Camera-type eye (tissue), 1 donor: ENCODE measurements around a stretch of chrX.

DNA sequence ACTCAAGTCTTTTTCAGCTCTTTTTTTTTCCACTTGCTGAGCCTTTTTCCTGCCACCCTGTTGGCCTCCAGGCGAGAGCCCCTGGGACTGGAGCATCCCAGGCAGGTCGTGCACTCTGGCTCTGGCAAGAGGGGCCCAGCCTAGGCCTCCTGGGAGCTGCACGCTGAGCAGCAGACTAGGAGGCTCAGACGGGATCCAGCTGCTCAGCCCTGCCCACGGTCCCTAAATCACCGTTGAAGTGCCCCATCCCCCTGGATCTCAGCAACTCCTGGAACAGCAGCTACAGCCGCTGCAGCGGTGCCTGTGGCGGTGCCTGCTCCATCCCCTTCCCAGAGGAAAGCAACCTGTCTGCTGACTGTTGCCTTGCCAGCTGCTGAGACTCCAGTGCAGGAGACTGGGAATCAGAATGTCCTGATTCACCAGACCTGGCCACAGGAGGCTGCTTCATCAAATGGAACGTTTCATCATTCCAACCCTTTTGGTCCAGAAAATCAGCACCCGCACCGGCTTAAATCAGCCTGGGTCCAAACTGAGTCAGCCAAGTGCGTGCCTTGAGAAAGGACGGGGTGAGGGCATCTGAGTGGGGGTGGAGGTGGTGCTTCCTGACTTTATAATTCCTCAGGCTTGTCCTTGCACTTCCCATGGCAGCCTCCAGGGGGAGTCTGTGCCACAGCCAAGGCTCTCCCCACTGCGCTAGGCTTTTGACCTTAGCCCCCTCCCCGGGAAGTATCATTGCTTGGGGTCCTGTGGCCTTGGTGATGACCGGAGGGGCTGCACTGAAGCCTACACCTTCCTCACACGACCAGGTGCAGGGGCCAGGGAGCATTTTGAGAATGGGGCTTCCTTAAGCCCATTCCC lies 6.4 kb downstream of the ZNF185 start:
- RAMPAGE, long total RNA: no peak

DNA sequence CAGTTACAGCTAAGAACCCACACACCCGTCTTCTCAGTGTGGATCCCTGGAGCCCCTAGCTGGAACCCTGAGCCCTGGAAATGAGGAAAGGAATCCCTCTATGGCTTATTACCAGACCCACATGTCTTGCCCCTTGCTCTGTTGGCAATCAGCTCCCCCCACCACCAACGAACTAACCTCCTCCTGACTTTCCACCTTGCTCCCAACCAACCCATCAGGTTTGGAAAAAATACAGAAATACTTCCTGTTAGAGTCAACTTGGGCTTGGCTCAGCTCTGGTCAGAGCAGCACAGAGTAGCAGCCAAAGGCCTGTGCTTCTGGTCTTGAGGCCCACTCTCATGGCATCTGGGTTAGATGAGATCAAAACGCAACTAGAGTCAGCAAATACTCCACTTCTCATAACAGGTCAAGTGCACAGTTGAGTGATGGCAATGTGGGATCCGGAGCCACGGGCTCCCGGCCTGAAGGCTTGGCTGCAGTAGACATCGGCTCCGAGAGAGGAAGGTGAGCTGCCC lies 34.7 kb downstream of the ZNF185 start:
- RAMPAGE, long total RNA: no peak

- RAMPAGE, long total RNA: no peak
Measured at GRCh38 chrX:153225370-153225916, 40.5 kb upstream of the PWWP4 start.

GRCh38 chrX:153245519-153245975 lies 20.4 kb upstream of the PWWP4 start:
- RAMPAGE, long total RNA: no peak

DNA sequence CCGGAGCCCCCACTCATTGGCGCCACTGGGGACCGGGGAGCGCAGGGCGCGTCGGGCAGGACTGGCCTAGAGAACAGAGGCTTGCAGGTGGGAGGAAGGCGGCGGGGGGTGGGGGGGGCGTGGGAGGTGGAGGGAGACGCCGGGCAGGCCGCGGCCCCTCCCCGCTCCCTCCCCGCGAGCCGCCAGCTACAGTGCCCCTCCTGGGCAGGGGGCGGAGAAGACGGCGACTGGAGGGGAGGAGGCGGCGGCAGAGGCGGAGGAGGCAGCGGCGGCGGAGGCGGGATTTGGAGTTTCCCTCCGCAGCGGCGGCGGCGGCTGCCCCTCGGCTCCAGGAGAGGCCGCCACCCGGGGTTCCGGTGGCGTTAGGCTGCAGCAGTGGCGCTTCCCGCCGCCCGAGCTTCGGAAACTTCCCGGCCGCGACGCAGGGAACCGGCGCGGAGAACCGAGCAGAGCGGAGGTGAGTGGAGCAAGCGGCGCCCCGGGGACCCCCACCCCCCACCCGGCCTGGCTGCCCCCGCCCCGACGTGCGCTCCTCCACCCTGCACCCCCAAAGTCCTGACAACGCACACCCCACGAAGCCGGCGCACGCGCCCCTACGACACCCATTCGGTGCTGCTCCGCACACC lies 4.7 kb upstream of the DUSP9 start:
- RAMPAGE, long total RNA: no peak

DNA sequence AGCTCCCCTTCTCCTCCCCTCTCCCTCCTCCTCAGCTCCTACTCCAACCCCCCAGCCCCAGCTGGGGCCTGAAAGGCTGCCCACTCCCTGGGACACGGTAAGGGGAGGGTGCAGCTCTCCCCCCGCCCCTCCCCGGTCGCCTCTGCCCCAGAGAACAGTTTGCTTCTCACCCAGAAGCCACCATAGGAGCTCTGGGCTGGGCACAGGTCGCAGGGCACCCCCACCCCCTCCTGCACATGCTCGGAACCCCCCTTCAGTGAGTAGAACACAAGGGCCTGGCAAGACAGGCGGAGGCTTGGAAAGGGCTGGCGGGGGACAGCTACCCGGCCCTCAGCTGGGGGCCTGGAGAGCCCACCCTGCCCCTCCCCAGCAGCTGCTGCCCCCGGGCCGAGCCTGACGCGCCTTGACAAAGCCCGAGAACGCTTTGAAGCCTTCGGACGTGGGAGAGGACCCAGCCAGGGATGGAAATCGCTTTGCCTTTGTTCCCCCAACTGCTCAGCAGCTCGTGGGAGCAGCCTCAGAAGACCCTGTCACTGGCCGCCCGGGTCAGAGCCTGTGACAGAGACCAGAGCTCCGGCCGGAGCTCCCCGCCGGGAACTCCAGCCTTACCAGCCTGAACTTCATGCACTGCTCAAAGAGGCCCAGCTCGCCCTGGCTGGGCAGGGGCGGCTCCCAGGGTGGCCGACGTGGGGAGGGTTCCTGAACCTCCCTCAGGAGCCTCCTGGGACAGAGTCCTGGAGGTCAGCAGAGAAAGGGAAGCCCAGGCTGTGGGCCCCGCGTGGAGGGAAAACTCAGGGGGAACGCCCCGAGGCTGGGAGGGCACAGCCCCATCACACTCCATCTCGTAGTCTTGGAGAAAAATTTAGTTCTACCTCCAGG lies 2.7 kb upstream of the SLC6A8 start:
- RAMPAGE, long total RNA: no peak

GRCh38 chrX:153688921-153690086 lies 1.6 kb downstream of the SLC6A8 start:
- RAMPAGE, long total RNA: no peak

- RAMPAGE, long total RNA: no peak
Measured at GRCh38 chrX:153690087-153690851, 2.5 kb downstream of the SLC6A8 start.

DNA sequence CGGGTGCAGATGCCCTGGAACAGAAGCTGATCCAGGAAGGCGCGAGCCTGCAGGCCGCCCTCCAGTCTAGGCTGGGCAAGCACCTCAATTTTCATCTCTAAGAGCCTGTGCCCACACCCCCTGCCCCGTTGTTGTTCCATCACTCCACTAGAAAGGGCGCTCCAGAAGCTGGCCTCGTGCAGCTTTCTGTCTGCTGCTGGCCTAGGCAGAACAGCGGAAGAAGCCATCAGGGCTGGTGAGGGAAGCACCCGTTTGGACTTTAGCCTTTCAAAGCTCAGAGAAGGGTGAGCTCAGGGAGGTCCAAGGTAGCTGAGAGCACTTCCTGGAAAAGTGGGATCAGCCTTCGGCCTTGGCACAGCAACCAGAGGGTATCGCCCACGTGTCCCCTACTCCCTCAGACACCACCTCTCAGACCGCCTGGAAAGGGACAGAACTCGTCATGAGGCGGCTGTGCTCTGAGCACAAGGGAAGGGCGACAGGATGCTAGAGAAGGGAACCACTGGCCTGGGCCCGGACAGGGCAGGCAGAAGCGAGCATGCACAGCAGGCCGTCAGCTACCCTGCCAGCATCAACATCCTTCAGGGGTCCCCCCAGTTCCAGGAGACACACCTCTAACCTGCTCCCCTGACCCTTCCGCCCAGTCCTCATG lies 11.5 kb downstream of the SLC6A8 start:
- RAMPAGE, long total RNA: no peak

- RAMPAGE, long total RNA: no peak
Measured at GRCh38 chrX:153725801-153726504, 1.3 kb downstream of the ABCD1 start.

DNA sequence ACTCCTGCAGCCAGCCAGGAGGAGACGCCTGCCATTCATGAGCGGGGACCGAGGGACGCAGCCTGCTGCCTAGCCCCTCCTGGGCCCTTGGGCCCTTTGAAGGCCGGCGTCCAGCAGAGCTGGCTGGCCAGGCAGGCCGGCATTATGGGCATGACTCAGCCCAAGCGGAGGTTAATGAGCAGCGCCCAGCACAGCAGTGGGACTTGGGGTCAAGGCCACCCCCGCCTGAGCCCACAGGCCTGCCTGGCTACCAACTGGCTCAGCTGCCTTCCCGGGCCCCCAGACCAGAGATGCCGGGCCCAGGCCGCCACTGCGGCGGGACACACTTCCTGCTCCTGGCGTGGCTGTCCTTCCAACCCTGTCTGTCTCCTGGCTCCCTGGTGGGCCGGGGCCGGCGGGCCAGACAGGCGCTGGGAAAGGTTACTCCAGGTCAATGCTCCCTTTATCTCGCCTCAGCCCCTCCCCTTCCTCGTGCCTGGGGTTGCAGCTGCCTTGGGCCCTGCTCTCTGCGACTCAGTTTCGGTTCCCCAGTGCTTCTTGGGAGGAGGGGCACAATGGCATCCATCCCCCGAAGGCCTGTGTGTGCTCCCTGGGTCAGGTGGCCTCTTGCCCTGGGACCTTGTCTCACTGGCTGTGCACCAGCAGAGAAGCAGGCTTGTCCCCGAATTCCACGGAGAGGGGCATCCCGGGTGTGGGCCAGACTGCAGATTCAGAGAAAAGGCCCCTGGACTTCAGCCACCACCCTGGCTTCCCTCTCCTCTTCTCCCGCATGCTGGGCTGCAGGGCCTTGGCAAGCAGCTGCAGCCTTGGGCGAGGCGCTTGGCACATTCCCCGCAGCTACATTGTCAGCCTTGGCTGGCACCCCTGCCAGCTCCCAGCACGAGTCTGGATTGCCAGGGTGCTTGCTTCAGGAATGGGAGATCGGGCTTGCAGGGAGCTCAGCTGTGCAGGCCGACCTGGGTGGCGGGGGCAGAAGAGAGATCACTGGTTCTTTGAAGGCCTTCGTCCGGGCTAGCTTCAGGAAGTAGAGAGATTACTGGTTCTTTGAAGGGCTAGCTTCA lies 2.2 kb downstream of the ABCD1 start:
- RAMPAGE, long total RNA: no peak

- RAMPAGE, long total RNA: no peak
Measured at GRCh38 chrX:153744832-153745356, 19.2 kb upstream of the PLXNB3 start.

- RAMPAGE, long total RNA: no peak
Measured at GRCh38 chrX:153824370-153824632, 6.0 kb downstream of the PDZD4 start.

DNA sequence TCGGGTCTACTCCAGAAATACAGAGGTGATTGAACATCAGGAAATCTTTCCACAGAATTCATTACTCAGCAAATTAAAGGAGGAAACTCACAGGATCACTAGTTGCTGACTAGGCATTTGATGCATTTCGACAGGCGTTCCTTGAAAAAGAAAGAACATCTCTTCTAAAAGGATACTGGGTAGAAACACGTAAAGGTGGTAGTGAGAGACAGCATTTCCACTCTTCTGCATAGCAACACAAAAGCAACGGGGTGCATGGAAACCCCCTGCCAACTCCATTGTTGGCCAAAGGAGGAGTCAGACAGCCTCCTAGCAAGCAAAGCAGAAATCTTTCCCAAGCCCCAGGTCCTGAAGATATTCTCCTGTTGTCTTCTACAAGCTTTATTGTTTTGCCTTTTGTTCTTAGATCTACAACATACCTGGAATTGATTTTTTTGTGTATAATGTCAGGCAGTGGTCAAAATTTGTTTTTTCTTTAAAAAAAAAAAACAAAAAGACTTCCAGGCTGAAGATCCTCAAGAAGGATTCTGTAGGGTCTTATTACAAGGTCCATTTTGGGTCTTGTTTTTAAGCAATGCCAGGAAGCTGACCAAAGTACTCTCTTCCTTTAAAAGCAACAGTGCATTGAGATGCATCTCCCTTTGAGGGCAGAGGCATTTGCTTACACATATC lies 14.4 kb upstream of the PDZD4 start:
- RAMPAGE, long total RNA: no peak

- RAMPAGE, long total RNA: no peak
Measured at GRCh38 chrX:153886716-153887654, 1.0 kb upstream of the L1CAM start.

DNA sequence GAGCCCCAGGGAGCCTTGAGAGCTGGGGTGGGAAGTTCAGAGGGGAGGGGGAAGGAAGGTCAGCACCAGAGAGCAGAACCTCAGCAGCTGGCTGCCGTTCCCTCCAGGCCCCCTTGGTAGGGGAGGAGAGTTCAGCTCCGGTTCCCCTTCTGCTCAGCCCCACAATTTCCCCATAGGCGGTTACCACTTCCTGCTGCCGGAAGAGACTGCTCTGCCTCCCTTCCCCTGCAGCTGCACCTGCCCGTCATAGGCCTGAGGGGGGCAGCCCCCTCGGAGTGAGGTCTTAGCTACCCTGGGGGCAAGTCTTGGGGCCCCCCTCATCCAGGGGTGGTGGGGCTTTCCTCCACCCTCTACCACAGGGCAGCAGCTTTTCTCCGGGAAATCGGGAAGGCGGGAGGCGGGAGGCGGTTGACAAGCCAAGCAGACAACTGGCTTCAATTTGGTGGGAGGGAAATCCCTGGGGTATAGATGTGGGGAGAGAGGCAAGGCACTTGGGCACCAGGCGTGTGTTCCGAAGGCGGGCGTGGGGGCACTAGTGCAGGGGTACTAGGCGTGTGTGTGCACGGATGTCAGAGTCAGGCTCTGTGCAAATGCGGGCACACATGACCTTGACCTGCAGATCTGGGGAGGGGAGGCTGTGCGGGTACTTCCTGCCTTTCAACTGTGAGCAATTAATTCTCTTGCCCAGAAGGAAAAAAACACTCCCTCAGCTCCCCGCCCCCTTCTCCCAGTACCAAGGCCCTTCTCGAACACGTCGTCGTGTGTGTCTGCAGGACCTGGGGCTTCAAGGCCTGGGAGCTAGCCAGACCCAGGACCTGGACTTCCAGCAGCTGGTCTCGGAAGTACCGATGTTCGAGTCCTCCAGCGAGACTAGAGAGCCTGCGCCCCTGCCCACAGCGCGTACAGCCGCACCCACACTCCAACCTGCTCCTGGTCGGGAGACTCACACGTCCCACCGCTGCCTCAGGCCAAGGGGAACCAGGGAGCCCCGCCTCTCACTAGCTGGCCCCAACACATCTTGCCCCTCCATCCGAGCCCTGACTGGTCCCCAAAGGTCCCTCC lies 1.0 kb upstream of the ARHGAP4 start:
- RAMPAGE, long total RNA: no peak

- RAMPAGE, long total RNA: no peak
Measured at GRCh38 chrX:153966216-153966862, 5.3 kb downstream of the HCFC1 start.

- RAMPAGE, long total RNA: no peak
Measured at GRCh38 chrX:154014170-154014679, 5.5 kb downstream of the IRAK1 start.

GRCh38 chrX:154040096-154040712 lies 20.5 kb upstream of the IRAK1 start:
- RAMPAGE, long total RNA: no peak

DNA sequence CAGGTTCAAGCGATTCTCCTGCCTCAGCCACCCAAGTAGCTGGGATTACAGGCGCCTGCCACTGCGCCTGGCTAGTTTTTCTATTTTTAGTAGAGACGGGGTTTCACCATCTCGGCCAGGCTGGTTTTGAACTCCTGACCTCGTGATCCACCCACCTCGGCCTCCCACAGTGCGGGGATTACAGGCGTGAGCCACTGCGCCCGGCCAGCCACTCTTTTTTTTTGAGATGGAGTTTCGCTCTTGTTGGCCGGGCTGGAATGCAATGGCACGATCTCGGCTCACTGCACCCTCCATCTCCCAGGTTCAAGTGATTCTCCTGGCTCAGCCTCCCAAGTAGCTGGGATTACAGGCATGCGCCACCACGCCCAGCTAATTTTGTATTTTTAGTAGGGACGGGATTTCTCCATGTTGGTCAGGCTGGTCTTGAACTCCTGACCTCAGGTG lies 32.9 kb upstream of the IRAK1 start:
- RAMPAGE, long total RNA: no peak